Epithelial cell of prostate (primary cell): ENCODE data around the gene GALK1.

DNA sequence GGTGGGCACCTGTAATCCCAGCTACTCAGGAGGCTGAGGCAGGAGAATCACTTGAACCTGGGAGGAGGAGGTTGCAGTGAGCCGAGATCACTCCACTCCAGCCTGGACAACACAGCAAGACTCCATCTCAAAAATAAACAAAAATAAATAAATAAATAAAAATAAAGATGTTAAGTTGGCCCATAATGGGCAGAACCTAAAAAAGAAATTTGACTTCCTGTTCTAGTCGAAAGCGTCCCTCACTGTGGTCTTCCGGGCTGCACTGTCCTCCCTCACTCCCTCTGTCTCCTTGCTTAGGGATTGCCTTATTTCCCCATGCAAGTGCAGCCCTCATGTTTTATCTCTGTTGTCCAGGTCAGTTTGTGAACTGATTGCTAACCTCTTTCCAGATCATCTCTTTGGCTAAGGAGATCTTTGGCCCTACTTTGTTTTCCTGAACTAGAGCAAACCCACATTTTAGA, 5.8 kb upstream of the SLC25A19 start:
- RRBS = no CpG with 5 or more reads among the region's 4 CpGs

DNA sequence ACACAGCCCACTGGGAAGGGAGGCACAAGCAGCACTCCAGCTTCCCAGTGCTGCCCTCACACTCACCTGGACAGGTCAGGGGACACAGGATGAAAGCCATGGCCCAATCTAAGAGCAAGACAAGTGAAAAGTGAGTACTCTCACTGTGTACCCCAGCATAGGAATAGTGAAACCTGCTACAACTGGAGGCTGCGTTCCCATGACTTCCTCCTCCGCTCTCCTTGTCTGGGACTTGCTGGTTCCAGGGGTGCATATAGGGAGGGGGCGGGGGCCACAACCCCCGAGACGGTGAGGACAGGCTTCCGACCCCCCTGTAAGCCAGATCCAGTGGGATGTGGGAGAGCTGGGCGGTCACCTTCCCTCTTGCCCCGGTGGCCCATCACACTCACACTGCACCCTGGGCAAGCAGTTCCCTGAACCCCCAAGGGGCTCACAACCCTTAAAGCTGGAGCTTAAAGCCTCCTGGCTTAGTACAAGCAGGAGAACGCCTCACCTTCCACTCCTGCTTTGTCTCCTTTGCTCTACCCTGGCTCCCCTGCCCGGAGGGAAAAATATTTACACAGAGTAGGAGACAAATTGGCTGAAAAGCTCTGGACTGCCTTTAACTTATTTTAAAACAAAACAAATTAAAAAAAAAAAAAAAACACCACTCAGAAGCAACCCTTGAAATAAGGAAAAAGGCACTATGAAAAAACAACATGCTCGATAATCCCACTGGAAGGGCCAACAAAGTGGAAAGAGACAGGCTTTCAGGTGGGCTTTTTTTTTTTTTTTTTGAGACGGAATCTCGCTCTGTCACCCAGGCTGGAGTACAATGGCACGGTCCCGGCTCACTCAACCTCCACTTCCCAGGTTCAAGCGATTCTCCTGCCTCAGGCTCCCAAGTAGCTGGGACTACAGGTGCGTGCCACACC, 29.7 kb upstream of the SLC25A19 start:
- RRBS = 91% methylated on average over 2 of the region's 17 CpGs

GRCh38 chr17:75368154-75368885, 37.2 kb downstream of the GRB2 start:
- RRBS = 100% methylated on average over 1 of the region's 17 CpGs

GRCh38 chr17:75383071-75383539, 22.4 kb downstream of the GRB2 start:
- RRBS = no CpG with 5 or more reads among the region's 4 CpGs

- RRBS = no CpG with 5 or more reads among the region's 4 CpGs
These were observed 14.7 kb downstream of the GRB2 start for GRCh38 chr17:75390855-75391192.

DNA sequence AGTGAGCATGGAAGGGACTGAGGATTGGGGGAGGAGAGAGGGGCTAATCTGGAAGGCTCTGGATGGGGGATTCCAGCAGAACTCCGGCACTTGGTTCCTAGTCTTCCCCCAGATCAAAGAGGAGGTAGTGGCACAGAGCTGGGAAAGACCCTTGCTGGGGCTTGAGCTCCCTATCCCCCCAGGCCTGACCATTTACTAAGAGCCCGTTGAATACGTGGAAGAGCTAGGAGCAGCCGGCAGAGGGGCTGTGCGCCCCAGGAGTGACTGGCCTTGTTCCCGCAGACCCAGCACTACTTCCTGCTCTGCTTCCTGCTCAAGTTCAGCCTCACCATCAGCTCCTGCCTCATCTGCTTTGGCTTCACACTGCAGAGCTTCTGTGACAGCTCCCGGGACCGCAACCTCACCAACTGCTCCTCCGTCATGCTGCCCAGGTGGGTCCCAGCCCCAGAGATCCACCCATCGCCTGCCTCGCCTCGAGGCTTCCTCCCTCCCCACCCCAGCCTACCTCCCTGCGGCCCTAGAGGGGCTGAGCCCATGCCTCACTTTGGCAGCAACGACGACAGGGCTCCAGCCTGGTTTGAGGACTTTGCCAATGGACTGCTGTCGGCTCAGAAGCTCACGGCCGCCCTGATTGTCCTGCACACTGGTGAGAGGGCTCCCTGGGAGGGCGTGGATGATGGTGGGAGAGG, 17.3 kb downstream of the CASKIN2 start:
- RRBS = no CpG with 5 or more reads among the region's 19 CpGs

DNA sequence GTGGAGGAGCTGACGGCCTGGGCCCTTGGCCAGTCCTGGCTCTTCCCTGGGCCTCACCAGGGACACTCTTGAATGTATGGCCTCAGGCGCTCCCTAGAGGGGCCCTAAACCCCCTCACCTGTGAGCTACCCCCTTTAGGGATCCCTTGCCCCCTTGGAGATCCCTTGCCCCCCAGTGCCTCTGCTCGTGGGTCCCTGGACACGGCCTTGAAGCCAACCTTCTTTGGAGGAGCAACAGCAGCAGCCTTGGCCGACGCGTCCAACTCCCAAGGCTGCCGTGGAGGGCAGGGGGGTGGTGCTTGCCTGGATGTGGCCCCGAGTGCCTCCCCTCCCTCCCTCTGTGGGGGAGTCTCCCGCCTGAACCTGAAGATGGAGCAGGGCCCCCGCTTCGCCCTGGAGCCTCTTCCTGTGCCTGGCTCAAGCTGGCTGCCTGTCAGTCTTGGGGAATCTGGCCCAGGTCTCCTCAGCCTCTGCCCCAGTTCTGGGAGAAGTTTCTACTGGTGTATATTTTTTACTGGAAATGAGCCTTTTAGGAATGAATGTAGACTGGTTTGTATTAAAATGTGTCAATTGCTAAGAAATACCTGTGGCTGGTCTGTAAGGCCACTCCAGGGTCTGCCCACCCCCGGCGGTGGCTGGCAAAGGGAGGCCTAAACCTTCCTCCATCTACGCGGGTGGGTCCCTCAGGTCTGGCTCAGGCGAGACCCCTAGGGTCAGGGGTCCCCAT, 15.7 kb downstream of the CASKIN2 start:
- RRBS = no CpG with 5 or more reads among the region's 17 CpGs

DNA sequence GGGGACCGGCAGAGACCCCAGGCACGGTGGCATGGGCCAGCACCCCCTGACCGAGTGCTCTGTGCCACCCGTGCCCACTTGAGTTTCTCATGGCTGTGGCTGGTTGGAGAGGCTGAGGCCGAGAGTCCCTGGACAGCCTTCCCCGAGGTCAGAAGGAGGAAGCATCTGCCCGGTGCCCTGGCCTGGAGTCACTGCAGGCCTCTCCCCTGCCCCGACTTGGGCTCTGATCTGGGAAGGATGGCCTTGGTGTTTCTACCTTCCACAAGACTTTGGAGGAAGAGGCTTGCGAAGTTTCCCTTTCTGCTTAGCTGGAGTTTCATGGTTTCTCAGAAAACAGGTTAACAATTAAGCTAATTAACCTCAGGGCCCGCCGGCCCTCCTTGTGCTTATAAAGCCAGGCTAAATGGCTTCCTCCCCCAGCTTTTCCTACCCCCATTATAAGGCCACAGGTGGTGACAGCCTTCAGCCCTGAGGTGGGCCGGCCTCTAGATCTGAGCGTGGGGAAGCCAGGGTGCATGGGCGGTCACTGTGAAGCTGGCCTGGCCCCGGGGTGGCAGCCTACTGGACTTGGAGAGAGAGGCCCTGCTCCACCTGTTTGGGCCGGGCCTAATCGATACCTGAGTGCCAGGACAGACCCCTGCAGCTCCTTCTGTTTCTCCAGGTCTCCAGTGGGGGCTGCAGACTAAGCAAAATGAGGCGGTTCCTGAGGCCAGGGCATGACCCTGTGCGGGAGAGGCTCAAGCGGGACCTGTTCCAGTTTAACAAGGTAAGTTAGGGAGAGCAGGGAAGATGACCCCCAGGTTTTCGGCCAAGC, 17.4 kb downstream of the LLGL2 start:
- RRBS = 68% methylated on average over 2 of the region's 21 CpGs

DNA sequence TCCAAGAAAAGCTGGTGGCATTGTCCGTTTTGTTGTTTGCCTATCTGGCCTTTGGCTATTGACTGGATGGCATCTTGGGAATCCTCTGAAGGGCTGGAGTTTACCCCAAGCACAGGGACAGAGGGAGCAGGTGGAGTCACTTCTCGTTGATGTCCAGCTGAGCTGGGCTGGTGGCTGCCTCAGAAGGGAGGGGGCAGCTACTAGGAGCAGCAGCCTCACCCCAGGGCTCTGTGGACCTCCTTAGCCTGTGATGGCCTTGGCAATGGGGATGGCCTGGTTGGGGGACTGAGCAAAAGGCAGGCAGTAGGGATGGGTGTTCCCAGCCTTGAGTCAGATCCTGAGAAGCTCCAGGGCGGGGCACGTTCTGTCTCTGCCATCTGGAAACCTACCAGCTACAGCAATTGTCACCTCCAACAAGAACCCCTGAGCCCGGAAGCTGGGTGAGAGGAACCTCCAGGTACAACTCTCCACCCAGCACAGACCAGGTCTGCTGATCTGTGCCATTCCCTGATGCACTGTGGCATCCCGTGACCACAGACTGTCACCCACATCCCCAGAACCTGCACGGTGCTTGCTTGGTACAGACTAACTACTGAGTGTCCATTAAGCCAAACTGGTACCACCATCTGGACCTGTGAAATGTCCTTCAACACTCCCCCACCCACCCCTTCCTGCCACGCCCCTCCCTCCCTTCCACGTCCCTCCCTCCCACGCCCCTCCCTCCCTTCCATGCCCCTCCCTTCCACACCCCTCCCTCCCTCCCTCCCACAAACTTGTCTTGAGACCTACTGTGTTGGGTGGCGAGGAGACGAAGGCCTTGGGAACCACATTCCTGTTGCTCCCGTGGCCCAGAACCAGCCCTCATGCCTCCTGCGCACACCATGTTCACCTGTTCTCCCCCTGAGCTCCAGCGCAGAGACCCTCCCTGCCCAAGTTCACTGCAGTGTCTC, 16.5 kb downstream of the MYO15B start:
- RRBS = no CpG with 5 or more reads among the region's 15 CpGs

DNA sequence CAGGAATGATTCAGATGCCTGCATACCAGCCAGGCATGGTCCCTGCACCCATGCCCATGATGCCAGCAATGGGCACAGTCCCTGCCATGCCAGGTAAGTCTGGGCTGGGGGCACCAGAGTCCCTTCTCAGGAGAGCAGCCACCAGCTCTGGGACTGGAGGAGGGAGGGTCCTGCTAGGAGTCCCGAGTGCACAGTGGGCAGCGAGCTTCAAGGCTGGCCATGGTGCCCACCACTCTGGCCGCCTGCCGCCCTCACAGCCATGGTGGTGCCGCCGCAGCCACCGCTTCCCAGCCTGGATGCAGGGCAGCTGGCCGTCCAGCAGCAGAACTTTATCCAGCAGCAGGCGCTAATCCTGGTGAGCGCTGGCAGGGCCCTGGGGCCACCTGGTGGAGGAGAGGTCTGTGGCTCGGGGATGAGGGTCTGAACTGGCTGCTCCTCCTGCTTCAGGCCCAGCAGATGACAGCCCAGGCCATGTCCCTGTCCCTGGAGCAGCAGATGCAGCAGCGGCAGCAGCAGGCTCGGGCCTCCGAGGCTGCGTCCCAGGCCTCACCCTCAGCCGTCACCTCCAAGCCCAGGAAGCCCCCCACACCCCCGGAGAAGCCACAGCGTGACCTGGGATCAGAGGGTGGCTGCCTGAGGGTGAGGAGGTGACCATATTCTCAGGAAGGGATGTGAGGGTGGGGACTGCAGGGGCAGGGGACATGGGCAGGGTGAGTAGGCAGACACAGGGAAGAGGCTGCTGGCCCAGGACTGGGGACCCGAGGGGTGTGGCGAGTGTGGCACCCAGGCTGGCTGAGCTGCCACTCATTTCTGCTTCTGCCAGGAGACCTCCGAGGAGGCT, 17.8 kb upstream of the SMIM5 start:
- RRBS = no CpG with 5 or more reads among the region's 21 CpGs

DNA sequence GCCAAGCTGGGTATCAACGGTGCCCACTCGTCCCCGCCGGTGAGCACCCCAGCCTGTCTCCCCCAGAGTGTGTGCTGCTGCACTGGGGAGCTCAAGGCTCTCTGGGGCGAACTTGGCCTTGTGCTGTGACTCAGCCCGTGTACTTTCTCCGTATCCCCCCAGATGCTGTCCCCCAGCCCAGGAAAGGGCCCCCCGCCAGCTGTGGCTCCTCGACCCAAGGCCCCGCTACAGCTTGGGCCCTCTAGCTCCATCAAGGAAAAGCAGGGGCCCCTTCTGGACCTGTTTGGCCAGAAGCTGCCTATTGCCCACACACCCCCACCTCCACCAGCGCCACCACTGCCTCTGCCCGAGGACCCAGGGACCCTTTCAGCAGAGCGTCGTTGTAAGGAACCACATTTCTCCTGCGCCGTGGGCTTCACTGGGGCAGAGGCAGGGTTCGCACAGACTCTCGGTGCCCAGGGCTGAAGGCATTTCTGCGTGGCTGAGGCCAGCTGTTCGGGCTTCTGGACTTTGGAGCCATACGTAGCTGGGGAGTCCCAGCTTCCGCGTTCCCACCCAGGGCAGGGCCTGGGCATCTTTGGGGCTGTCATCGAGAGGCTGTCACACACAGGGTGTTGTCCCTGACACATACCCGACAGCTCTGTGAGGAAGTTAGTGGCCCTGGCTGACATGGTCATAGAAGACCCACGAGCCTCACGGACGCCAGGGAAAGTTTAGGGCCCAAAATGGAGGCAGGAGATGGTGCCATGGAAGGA, 16.1 kb upstream of the SMIM5 start:
- RRBS = no CpG with 5 or more reads among the region's 28 CpGs

DNA sequence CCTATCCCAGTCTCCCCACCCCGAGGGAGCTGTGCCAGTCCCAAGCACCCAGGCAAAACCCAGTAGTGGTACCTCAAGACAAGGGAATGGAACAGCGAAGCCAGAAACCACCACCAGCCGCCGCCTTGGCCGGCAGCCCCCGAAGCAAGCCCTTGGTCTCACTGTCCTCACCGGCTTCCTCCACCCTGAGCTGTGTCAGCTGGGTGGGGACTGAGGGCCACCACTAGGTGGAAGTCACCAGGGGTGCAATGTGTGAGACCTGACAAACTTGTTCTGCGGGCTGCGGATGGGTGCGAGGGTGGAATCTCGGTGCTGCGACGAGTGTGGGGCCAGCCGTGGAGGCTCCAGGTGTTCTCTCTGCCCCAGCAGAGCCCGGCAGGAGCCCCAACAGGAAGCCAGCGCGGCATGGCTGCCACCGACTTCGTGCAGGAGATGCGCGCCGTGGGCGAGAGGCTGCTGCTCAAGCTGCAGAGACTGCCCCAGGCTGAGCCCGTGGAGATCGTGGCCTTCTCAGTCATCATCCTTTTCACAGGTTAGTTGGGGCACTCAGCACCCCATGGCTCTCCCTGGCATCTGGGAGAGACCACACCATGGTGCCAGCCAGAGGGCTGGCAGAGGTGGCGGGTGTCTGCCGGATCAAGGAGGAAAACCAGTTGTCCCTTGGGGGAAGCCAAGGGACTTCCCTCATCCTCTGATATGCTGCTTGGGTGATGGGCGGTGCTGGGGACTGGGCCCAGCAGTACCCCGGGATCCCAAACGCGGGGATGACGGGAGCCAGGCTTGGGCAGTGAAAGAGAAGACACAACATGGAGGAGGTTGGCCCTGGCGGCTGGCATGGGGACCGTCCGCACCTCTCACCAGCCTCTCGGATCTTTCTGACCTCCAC, 6.0 kb upstream of the SMIM6 start:
- RRBS = 33% methylated on average over 5 of the region's 36 CpGs

- RRBS = no CpG with 5 or more reads among the region's 11 CpGs
These were observed 4.8 kb downstream of the SMIM6 start for GRCh38 chr17:75650805-75651390.

DNA sequence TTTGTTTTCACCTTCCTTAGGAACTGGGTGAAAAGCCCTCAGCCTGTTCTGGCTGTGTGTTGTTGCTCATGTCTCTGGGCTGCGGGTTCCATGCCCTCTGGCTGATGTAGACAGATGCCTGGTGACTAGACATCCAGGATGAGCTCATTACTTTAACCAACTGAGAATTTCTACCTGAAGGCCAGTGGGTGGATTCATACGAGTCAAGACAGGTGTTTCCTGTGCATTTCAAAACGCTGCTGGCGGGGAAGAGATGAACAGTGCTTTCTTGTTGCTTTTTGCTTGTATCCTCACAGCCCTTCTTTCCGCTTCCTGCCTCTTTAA, 22.3 kb downstream of the SAP30BP start:
- RRBS = no CpG with 5 or more reads among the region's 5 CpGs

DNA sequence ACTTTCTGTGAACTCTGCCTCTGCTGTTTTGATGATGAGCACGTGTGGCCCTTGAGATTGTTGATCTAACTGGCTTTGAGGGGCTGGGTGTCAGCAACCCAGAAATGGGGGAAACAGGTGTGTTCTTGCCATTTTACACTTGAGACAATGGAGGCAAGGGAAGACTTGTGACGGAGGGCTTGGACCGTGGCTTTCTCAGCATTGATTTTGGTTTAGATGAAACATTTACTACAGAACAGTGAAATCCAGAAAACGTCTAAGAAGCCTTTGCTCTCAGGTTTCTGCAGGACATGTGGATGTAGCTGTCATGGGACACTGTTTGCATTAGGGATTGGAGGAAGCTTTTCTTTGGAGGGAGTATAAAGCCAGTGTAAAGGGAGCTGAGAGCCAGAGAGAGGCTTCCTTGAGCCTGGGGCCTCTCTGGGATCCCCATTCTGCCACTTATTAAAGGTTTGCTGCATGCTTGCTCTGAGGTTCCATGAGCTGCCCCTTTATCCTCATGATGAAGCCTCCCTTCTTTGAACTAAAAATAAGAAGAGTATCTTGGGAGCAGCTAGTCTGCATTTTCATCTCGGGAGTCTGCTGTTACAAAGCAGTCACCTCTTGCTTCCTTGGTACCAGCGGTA, 25.4 kb downstream of the SAP30BP start:
- RRBS = no CpG with 5 or more reads among the region's 6 CpGs

- RRBS = 1% methylated on average over 6 of the region's 13 CpGs
These were observed 375 bp downstream of the ITGB4 start for GRCh38 chr17:75721645-75722022.

DNA sequence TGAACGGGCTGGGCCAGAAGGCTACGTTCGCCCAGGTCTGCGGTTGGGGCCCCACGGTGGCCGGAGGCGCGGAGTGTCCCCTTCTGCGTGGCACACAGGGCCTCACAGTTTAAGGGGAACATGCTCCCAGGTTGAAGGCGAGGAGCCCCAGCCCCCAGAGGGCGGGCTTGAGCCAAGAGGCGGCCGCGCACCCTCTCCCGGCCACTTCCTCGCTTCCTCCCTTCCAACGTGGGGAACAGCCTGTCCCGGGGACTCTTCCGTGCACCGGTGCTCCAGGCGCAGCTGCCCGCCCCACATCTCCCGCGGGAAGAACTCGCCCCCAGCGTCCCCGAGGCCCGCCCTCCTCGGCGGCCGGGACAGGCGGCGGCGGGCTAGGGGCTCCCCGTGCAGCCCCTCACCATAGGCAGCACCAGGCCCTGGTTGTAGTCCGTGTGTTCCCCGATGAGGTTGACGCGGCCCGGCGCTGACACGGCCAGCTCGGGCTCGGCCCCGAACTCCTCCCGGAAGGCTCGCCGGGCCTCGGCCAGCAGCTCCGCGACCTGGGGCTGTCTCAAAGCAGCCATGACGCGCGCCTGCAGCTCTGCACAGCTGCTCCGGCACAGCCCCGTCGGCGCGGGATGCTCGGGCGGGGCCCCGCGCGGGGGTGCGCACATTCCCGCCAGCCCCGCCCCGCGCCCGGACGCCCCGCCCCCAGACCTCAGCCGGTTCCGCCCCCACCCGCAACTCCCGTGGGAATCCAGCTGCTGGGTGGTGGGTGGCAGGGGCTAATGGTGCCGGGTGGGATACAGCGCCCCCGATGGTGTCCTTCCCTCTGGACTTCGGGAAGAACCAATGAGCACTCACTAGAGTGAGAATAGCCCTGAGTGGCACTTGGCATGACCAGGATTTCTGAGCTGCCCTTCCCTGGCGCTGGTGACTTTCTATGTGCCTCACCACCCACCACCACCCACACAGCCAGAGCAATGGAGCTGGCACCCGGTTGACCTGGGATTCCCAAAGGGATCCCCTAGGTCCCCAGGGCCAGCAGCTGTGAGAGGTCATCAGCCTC, at the start of gene GALK1:
GALK1 (minus strand) TSS at position 619 of the 1,048 bp plus-strand sequence.
- RRBS = 2% methylated on average over 50 of the region's 82 CpGs

GRCh38 chr17:75821839-75822864, 22.1 kb downstream of the UNC13D start:
- RRBS = 3% methylated on average over 2 of the region's 21 CpGs

- RRBS = no CpG with 5 or more reads among the region's 8 CpGs
These were observed 20.2 kb downstream of the UNC13D start for GRCh38 chr17:75824080-75824339.

GRCh38 chr17:75832763-75833819, 11.1 kb downstream of the UNC13D start:
- RRBS = no CpG with 5 or more reads among the region's 26 CpGs